Helper T cell (primary cell): ENCODE measurements around a stretch of chr17.

DNA sequence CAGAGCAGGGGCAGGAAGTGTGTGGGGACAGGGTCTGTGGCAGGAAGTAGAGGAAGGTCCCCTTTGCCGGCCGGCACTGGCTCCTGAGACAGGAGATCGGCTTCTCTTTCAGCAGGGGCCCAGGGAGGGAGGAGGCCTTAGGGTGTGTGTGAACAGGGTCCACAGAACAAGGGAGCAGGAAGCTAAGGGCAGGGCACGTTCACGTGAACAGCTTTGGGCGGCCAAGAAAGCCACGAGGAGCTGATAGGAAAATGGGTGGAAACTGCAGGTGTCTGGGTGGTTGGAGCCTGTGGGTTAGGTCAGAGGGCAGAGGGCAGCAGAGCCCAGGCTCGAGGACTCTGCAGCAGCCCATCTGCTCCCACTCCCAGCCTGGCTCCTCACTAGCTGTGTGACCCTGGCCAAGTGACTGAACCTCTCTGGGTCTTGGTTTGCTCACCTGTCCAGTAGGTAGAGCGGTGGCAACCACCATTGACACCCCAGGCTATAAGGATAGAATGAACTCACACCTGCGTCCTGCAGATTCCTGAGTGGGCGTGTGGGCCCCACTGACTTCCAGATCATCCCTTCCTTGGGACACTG, 17.3 kb upstream of the SPNS2 start:
- PRO-cap, 2 experiments, result no peak in any of the 2 experiments

DNA sequence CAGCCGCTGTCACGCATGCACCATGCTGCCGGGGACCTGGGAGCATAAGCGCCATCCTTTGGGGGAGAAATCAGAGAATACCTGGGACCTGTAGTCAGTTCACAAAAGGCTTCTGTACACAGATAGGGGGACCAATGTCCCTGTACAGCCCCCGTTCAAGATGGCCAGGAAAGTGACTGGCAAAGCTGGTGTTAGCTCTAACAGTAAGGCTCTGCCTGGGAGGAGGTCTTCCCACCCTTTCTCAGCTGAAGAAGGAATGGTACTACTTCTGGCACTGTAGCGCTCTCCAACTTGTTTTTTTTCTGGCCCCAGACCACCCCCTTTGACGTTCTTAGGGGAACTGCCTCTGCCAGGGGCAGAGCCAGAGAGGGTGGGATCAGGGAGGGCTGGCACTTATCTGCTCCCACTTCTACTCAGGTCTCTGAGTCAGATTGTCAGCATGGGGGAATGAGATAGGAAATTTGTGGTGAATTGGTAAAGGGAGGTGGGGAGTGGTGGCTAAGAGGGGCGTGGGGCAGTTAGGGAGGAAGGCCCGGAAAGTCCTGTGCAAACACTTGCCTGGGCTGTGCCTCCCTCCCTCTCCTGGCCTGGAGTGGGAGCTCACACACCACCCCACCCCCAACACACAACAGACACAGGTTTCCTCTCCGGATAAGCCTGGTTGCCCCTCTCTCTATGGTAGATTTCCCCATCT, 2.4 kb downstream of the SPNS2 start:
- PRO-cap, 2 experiments, result no peak in any of the 2 experiments

GRCh38 chr17:4522436-4523022, 23.8 kb downstream of the SPNS2 start:
- PRO-cap, 2 experiments, result no peak in any of the 2 experiments

GRCh38 chr17:4559548-4559925, 840 bp downstream of the GGT6 start:
- PRO-cap, 2 experiments, result no peak in any of the 2 experiments

GRCh38 chr17:4562047-4562648, 1.8 kb upstream of the GGT6 start:
- PRO-cap, 2 experiments, result no peak in any of the 2 experiments

- PRO-cap, 2 experiments, result no peak in any of the 2 experiments
Observed at GRCh38 chr17:4715028-4715664, 4.7 kb downstream of the ARRB2 start.

GRCh38 chr17:4766638-4767139, 5.0 kb upstream of the TM4SF5 start:
- PRO-cap, 2 experiments, result no peak in any of the 2 experiments

DNA sequence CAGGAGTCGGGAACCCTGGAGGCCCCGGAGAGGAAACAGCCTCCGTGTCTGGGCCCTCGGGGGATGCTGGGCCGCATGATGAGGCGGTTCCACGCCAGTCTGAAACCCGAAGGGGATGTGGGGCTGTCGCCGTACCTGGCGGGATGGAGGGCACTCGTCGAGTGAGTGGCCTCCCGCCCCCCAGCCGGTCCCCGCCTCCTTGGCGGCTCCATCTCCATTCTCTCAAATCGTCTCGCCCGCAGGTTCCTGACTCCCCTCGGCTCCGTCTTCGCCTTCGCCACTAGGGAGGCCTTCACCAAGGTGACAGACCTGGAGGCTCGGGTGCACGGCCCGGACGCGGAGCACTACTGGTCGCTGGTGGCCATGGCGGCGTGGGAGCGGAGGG, 745 bp downstream of the GLTPD2 start:
- PRO-cap, 2 experiments, result peak in 1 of 2 experiments; most common plus-strand start position 280 of the sequence (in 1); most common minus-strand start position 220 of the sequence (in 1)

GRCh38 chr17:4837766-4838797, 4.9 kb downstream of the MINK1 start:
- PRO-cap, 2 experiments, result no peak in any of the 2 experiments

GRCh38 chr17:4853268-4853825, 20.2 kb downstream of the MINK1 start:
- PRO-cap, 2 experiments, result no peak in any of the 2 experiments

- PRO-cap, 2 experiments, result no peak in any of the 2 experiments
Observed at GRCh38 chr17:4938538-4939051, 1.3 kb downstream of the SLC25A11 start.

- PRO-cap, 2 experiments, result no peak in any of the 2 experiments
Observed at GRCh38 chr17:4942568-4943722, 2.9 kb downstream of the RNF167 start.

DNA sequence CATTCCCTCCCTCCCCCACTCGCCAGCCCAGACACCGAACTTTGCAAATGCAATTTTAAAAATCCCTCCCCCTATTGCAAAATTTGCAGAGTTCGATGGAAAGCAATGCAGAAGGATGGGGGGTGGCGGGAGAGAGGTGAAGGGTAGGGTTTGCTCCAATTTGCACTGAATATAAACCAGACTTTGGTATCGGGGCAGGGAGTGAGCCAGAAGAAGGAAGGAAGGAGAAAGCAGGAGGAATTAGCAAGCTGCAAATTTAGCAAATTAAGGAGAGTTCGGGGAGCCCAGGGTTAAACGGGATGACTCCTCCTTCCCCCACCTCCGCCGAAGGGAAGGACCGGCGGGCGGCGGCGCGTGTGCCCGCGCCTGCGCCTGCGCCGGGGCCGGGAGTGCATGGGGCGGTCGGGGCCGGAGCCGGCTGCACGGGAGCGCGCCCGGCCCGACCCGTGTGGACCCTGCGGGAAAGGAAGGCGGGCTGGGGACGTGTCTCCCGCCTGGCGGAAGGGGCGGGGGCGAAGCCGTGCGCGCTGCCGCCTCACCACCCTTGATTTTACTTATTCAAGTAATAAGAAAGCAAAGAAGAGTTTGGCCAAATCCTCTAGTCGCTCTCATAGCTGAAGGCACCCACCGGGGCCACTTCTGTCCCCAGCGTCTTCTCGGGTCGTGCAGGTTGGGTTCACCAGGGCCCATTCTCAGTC, 444 bp upstream of the PFN1 start:
- PRO-cap, 2 experiments, result peak in 2 of 2 experiments; most common plus-strand start position 86 of the sequence (in 2); most common minus-strand start position 457 of the sequence (in 2)

DNA sequence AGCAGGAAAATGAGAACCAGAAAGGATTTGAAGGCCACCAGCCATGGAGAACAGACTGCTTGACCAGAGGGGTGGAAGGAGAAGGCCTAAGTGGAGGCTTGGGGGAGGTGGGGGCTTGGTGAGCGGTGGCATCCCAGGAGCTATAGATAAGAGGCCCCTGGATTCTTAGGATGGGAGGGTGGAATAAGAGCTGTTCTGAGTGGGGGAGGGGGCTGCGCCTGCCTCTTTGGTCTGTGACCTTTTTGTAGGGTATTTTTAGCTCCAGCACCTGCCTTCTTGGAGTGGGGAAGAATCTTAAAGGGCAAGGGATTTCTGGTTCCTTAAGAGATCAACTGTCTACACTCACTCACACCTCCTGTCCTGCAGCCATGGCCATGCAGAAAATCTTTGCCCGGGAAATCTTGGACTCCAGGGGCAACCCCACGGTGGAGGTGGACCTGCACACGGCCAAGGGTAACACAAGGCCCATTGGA, 579 bp downstream of the ENO3 start:
- PRO-cap, 2 experiments, result no peak in any of the 2 experiments

GRCh38 chr17:4988713-4989297, 1.3 kb upstream of the CAMTA2 start:
- PRO-cap, 2 experiments, result no peak in any of the 2 experiments

GRCh38 chr17:5023354-5024679, 11.4 kb downstream of the SLC52A1 start:
- PRO-cap, 2 experiments, result no peak in any of the 2 experiments

- PRO-cap, 2 experiments, result no peak in any of the 2 experiments
Observed at GRCh38 chr17:5432317-5433516, 6.2 kb downstream of the C1QBP start.

GRCh38 chr17:5434706-5435531, 4.0 kb downstream of the C1QBP start:
- PRO-cap, 2 experiments, result no peak in any of the 2 experiments

- PRO-cap, 2 experiments, result no peak in any of the 2 experiments
Observed at GRCh38 chr17:5558563-5559228, 25.6 kb downstream of the NLRP1 start.

DNA sequence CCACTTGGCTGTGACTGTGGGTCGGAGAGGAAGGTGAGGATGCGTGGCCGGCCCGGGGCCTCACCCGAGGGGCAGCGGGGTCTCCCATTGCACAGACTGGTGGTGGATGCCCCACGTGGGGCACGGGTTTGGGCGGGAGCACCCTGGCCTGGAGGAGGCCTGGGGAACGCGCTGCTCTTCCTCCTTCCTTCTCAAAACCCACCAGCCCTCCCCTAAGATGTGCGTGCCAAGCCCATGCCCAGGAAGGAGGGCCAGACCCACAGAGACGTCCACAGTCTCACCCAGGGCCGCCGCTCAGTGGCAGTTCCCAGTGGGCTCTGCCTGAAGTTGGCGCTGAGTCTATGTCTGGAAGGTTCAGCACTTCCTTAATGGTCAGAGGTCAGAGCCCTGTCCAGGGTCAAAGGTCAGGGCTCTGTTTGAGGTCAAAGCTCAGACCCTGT, 26.2 kb downstream of the PIMREG start:
- PRO-cap, 2 experiments, result no peak in any of the 2 experiments